ENCODE data around the genes CCDC196, PALS1, TMEM229B, RDH11 and RDH12.

DNA sequence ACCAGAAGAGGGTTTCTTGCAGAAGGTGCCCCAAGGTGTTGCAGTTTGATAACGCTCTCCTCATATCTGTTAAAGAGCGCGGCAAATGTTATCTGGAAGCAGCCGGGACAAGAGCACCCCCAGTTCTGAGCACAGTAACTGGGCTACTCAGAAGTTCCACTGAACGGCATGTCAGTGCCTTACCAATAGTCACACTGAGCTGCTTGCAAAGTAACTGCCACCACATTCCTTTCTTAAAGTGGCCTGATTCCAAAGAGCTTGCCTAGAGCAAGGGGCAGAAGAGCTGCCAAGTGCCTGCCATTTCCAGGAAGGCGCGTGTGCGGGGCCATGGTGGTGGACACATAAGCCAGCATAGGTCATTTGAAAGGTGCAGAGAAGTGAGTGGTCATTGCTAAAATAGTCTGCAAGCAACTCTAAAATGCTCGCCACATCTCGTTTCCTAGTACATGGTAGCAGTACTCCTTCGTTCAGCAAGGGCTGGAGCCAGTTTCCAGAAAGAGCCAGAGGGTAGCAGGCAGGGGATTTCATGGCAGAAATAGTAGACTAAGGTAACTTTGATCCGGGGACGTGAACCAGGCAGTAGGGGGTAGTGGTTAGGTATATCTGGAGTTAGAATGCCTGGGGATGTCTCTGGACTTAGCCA lies 37.8 kb downstream of the SPTB start:
- PRO-cap, result no peak

DNA sequence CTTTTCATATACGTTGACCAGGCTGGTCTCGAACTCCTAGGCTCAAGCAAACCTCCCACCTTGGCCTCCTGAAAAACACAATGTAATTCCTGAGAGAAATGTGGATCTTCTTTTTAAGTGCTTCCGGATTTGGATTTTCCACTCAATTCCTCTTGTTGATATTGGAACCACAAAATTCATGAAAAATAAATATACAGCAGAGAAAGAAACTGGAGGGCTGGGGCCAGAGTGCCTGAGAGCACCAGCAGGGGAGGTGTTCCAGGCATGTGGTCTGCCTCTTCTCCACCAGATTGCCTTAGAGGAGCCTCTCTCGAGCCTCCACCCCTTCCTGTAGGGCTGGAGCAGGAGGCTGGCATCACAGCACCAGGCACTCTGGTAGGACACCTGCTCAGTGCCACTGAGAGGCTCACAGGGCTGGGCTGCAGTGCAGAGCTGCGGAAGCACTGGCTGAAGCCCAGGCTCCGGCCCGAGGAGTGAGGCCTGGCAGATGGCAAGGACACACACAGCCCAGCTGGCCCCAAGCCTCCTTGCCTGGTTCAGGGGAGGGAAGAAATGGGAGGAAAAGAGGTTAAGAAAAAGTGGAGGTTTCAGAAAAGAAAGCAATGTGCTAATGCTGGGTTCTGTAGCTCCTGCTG lies 24.1 kb downstream of the SPTB start:
- PRO-cap, result no peak

DNA sequence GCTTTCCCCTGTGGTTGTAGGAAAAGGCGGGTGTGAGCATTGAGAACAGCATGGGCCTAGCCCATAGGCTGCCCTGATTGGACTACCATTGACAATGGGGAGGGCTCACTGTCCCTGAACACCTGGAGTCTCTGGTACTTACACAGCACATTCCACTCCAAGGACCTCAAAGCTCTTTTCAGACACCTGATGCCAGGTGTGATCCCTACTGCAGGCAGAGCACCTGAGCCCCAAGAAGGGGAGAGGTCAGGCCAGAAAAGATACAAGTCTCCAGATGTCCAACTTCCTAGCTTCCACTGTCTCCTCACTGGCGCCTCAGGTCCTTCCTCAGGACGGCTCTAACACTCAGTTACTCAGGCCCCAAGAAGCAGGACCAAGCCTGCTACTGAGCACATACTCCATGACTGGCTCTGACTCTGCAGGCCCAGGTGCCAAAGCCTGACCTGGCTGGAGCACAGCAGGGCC lies 24.9 kb downstream of the MAX start:
- PRO-cap, result no peak

GRCh38 chr14:65077886-65078227 lies 24.5 kb downstream of the MAX start:
- PRO-cap, result no peak

DNA sequence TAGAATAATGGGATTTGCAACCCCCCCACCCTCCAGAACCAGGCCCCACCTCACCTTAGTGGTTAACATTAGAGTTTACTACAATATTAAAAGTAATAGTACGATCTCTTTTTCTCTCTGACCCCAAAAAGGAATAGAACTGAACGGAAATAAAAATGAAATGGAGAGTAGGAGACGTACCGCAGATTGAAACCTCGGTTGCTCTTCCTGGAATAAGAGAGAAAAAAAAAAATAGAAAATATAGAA lies 1.0 kb downstream of the MAX start:
- PRO-cap, result no peak

GRCh38 chr14:65104882-65105188 lies 2.5 kb upstream of the MAX start:
- PRO-cap, result no peak

- PRO-cap, result no peak
These were observed 114.9 kb upstream of the FUT8 start for GRCh38 chr14:65297608-65298148.

DNA sequence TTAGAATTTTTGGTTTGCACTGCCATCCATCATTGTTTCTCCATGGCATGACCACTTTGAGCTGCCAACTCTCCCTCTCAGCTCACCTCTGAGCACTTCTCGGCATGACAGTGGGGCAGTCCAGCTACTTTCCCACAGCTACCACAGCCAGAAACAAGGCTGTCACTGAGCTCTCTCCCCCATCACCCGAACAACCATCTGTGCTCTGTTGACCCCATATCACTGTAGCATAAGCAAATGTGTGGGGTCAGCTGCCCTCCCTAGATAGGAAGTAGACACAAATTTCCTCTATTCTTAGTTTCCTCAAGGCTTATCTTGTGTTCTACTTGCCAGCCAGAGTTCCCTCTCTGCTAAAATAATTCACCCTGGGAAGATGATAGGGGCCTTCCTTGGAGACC lies 82.6 kb upstream of the FUT8 start:
- PRO-cap, result no peak

- PRO-cap, result no peak
These were observed 1.3 kb upstream of the FUT8 start for GRCh38 chr14:65411308-65411507.

DNA sequence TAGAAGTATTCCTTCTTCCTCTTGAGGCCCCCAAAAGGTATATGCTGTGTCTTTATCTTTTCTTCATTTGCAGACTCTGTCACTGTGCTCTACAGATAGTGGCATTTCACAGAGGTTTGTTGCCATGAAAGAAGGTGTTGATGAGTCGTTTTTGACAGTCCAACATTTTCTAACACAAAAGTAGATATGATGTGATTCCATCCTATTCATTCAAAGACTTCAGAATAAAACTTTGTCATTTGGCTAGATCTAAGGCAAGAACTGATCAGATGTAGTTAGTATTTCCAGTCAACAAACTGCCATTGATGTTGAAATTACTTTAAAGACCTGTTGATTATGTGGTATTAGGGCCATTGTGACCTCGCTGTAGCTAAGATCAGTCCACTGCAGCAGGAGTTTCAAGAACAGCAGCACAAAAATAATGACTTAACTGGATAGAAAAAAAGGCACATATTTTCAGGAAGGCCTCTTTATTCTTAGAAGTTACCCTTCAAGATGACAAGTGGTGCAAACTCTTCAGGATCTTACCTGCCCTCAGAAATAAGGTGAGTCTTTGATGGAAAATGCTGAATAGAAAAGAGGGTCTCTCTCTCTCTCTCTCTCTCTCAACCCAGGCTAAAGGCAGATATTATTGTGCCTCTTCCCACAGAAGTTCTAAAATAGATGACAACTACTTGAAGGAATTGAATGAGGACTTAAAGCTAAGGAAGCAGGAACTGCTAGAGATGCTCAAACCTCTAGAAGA lies at the start of gene CCDC196:
CCDC196 (plus strand) TSS at position 364 of the 745 bp plus-strand sequence.
- PRO-cap, result no peak

DNA sequence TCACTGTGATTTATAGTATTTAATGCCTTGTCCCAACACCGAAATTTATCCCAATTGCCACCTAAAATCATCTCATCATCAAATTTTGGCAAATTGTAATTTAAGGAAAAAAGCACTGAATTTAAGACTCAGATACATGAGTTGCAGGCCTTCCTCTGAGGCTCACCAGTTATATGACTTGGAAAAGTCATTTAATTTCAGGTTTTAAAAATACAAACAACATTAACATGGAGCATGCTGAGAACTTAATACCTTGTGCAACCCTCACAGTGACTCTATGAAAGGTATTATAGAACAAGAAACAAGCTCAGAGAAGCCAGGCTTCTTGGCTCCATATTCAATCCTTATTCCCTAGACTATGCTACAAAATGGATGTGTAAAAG lies 9.0 kb downstream of the CCDC196 start:
- PRO-cap, result no peak

GRCh38 chr14:67240904-67241626 lies at the start of gene PALS1:
Gene PALS1, plus strand, starts transcription at chr14:67241435.
- PRO-cap, result bidirectional peak, plus-strand start at chr14:67241442, minus-strand start at chr14:67241133

- PRO-cap, result unidirectional peak, minus-strand start at chr14:67242355
These were observed 1.0 kb downstream of the PALS1 start for GRCh38 chr14:67242209-67242676.

DNA sequence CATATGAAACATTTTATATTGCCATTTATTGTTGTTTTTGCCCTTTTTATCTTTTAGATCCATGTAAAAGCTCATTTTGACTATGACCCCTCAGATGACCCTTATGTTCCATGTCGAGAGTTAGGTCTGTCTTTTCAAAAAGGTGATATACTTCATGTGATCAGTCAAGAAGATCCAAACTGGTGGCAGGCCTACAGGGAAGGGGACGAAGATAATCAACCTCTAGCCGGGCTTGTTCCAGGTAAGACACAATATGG lies 47.2 kb downstream of the ATP6V1D start:
- PRO-cap, result no peak

DNA sequence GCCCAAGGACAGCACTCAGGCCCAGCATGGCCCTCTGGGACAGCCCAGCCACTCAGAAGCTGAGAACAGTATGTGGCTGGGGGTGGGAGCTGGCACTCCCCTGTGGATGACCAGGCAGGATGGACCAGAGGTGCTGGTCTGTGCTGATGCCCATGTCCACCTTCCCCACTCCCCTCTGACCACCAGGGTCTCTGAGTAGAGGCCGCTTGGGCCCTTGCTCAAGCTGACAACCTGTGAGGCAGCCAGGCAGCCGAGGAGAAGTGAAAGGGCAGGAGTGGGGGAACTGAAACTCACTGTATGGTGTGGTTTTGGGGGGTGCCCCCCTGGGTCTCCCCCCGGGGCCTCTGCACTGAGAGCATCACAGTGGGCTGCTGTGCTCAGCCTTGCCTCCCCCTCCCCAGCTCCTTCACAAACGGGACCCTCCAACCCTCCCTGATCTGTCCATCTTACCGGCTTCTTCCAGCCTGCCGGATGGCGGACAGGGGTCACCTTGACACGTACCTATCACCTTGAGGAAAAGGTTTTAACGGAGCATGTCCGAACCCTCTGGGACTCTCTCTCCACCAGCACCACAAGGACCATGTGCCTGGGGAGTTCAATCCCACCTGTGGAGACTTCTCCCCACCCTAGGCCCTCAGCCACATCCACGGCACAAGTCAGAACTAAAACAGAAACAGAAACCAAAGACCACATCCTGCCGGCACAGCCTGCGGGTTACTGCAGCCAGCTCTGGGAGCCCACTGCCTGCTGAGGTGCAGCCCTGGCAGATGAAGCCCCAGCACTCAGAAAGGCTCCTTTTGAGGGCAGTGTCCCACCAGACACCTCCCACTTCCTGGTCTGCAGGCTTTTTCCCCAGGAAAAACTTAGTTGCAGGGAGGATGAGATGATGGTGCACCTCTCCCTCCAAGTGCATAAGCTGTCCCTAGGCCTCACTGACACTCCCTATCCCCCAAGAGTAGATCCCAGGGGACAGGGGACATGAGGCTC lies at the start of gene TMEM229B:
TMEM229B (minus strand) TSS at position 664 of the 987 bp plus-strand sequence.
- PRO-cap, result no peak

- PRO-cap, result no peak
These were observed 8.7 kb downstream of the PLEKHH1 start for GRCh38 chr14:67541414-67542568.

GRCh38 chr14:67567486-67568290 lies 32.4 kb downstream of the PIGH start:
- PRO-cap, result no peak

GRCh38 chr14:67695250-67696191 lies at the start of gene RDH11:
Gene RDH11, minus strand, starts transcription at chr14:67695764.
- PRO-cap, result unidirectional peak, minus-strand start at chr14:67695759

DNA sequence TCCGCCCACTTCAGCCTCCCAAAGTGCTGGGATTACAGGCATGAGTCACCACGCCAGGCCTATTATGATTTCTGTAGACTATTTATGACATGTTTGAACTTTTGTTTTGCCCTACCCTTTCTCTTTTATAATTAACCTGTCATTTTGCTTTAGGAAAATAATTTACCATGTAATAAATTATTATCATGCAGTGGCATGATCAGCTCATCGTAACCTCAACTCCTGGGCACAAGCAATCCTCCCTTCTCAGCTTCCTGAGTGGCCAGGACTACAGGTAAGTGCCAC lies at the start of gene RDH12:
RDH12 (plus strand) TSS at position 225 of the 285 bp plus-strand sequence.
- PRO-cap, result no peak

- PRO-cap, result no peak
These were observed 255.3 kb downstream of the RAD51B start for GRCh38 chr14:68074732-68075498.